Metastatic Pancreatic Carcinoma in the Ovary (tissue), 1 donor: ENCODE data around the genes CBLIF, MS4A4A, MS4A6E, CCDC86 and PTGDR2.

DNA sequence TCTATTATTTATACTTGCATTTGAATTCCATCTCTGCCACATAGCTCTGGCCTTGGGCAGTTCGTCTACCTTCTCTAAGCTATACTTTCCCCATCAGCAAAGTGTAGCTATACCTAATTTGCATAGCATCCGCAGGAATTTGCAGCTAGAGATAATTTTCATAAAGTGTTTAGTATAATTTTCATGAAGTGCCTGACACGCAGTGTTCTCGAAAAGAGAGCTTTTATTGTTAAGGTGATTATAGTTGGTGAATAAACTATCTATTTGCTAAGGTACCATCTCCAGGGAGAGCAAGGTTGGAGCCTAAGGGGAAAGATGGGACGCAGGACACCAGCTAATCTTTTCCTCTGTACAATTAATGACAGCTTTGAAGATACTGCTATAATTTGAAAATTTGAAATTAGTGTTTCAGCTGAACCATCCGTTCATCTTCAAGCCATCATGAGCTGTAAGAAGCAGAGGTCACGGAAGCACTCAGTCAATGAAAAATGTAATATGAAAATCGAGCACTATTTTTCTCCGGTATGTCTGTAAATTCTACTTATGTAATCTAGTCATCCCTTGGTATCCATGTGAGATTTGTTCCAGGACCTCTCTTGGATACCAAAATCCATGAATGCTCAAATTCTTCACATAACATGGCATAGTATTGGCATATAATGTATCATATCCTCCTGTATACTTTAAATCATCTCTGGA, 5.9 kb downstream of the FAM111A start:
- PRO-cap: no peak

- PRO-cap: no peak
Measured at GRCh38 chr11:59175282-59175637, 3.3 kb downstream of the DTX4 start.

- PRO-cap: no peak
Measured at GRCh38 chr11:59272934-59273948, 60.5 kb upstream of the MPEG1 start.

DNA sequence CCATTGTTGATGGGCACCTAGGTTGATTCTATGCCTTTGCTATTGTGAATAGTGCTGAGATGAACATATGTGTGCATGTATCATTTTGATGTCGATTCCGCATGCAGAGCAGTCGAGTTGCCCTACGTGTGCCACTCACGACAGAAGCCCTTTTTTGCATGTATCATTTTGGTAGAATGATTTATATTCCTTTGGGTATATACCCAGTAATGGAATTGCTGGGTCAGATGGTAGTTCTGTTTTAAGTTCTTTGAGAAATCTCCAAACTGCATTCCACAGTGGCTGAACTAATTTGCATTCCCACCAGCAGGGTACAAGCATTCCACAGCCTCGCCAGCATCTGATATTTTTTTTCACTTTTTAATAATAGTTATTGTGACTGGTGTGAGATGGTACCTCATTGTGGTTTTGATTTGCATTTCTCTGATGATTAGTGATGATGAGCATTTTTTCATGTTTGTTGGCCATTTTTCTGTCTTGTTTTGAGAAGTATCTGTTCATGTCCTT, 11.3 kb upstream of the OSBP start:
- PRO-cap: unidirectional peak, minus-strand start at position 156 of the sequence

GRCh38 chr11:59666695-59667262, 2.1 kb downstream of the PATL1 start:
- PRO-cap: no peak

- PRO-cap: no peak
Measured at GRCh38 chr11:59845427-59845761, at the start of gene CBLIF. TSS of gene CBLIF (minus strand) at chr11:59845499.

DNA sequence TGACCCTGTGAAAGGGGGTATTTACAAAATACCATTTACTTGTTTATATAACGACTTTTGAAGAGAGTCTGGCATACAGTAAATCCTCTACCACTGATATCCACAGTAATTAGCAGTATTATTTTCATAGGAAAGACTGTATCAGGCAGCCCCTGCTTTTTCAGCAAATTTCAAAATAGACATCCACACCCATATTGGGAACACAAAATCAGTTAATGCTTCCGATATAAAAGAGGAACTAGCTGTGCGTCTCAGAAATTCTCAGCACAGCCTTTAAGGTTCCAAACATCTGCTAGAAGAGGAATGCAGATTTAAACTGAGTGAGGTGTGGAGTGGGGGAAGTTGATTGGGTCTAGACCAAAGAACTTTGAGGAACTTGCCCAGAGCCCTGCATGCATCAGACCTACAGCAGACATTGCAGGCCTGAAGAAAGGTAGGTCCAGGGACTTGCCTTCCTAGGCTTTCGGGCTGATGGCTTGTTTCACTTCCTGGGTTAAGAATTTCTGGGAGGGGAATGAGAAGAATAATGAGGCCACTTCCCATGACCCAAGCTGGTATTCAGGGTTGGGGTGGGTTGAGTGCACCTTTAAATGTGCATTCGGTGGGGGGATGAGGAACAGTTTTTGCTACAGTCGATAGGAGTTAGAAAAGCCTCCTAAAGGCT, at the start of gene MS4A4A:
TSS of gene MS4A4A (plus strand) at position 383 of the 664 bp plus-strand sequence.
- PRO-cap: unidirectional peak, plus-strand start at position 383 of the sequence

DNA sequence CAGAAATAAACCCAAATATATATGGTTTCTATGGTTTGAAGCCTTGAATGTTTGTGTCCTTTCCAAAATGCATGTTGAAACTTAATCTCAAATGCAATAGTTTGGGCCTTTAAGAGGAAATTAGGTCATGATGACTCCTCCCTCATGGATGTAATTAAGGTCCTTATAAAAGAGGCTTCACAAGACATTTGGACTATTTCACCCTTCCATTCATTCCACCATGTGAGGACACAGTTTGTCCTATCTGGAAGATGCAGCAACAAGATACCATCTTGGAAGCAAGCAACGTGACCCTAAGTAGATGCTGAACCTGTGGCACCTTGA, at the start of gene MS4A6E:
TSS of gene MS4A6E (plus strand) at position 196 of the 324 bp plus-strand sequence.
- PRO-cap: no peak

- PRO-cap: no peak
Measured at GRCh38 chr11:60347397-60347777, 20.3 kb downstream of the MS4A6E start.

DNA sequence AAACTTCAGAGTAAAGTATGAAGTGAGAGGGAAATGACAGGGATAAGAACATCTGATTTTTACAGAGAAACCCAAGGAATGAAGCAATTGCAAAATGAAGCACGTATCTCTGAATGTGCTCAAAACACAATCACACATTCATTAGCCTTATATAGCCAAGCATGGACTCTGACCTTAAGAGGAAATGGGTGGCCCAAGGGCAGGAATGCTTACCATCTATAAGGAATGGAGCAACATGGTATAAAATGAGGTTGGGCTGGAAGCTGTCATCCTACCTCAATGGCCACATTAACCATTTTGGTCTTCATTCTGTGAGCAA, 11.1 kb upstream of the MS4A13 start:
- PRO-cap: no peak

- PRO-cap: no peak
Measured at GRCh38 chr11:60615541-60615837, 83.9 kb upstream of the MS4A8 start.

GRCh38 chr11:60718441-60718950, 19.1 kb downstream of the MS4A8 start:
- PRO-cap: bidirectional peak, plus-strand start at chr11:60718754, minus-strand start at chr11:60718624

DNA sequence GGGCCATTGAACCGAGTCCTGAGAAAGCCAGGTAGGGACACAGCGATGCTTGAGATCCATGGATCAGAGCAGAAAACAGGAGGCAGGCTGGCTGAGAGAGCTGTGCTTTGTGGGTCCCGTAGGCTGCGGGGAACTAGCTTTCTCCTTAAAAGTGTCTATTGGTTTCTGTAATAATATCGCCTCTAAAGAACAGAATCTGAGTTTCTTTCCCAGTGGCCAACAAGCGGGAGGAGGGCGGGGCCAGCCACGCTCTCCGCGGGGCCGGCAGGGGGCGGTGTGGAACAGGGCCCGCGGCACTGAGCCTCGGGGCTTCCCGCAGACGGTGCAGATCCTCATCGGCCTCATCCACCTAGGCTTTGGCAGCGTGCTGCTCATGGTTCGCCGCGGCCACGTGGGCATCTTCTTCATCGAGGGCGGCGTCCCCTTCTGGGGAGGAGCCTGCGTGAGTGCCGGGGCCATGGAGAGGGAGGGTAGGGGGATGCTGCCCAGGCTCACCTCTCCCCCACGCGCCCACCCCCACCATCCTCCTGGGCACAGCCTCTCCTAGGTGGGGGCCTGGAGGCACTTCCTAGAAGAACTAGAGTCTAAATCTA, 10.6 kb downstream of the MS4A15 start:
- PRO-cap: no peak

GRCh38 chr11:60841515-60842752, at the start of gene CCDC86:
TSS of gene CCDC86 (plus strand) at chr11:60842113.
- PRO-cap: bidirectional peak, plus-strand start at chr11:60842113, minus-strand start at chr11:60841895

GRCh38 chr11:60855796-60856242, at the start of gene PTGDR2:
TSS of gene PTGDR2 (minus strand) at chr11:60855950.
- PRO-cap: no peak

- PRO-cap: no peak
Measured at GRCh38 chr11:60932565-60933237, 8.4 kb downstream of the TMEM132A start.

- PRO-cap: no peak
Measured at GRCh38 chr11:60938175-60938661, 13.8 kb downstream of the SLC15A3 start.

GRCh38 chr11:60940871-60941475, 11.0 kb downstream of the SLC15A3 start:
- PRO-cap: no peak

DNA sequence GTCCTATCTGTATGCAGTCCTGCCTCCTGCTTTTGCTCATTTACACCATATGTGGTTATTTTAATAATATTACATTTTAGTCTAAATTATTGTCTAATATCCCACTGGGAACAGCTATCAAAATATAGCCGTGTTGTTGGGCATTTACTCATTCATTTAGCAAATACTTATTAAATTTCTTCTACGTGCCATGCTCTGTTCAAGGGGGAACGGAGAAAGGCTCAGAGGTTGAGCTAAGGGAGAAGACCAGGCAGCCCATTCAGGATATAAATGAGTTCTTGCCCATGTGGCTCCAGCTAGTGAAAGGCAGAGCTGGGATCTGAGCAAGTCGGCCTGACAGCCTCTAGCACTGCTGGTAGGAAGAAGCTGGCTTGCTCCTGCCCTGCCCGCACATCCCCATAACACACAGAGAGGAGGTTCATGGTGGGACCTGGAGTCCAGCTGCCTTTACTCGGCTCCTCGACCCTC, 2.1 kb downstream of the SLC15A3 start:
- PRO-cap: no peak

DNA sequence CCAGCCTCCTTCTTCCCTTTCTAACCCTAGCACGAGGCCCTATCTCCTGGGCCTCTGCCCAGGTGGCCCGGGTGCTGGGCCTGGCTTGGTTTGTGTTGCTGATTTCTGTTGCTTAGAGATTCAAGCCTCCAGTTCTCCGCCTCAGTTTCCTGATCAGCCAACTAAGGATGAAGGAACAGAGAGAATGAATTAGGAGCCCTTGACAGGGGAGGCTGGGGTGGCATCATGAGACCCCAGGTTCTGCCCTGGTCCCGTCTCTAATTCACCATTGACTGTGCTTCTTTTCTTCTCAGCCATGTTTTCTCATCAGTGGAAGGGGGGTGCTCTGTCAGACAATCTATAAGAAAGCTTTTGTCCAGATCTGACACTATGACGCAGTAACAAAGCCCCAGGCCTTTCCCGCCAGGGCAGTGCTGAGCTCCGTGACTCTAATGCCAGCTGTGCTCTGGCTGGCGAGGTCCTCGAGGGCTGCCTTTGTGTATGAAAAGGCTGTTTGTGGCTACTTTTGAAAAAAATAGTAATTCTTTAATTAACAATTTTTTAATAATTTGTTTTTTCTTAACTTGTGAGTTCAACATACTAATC, 3.2 kb downstream of the CD6 start:
- PRO-cap: no peak